Amniotic epithelial cell (primary cell): ENCODE measurements around the gene THTPA.

DNA sequence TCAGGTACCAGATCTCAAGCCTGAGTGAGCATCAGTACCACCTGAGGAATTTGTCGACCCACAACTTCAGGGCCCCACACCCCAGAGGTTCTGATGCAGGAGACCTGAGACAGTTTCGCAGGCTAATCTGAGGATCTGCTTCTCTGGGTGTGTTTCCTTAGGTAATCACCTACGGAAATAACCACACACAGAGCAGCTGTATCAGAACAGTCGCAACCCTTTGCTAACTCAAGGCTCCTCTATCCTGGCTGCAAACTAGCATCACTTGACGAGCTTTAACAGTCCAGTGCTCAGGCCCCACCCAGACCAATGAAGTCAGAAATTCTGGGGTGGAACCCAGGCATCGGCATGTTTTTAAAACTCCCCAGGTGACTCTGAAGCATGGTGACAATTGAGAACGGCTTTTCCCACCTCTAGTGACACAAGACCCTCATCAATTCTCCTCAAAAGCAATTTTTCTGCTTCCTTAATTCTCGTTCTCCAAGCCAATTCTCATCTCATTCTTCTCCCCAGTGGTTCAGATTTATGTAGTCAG, 20.7 kb downstream of the SLC7A7 start:
- RRBS: no CpG with 5 or more reads among the region's 8 CpGs

- RRBS: no CpG with 5 or more reads among the region's 11 CpGs
Observed at GRCh38 chr14:22819102-22820089, 4.2 kb upstream of the SLC7A7 start.

DNA sequence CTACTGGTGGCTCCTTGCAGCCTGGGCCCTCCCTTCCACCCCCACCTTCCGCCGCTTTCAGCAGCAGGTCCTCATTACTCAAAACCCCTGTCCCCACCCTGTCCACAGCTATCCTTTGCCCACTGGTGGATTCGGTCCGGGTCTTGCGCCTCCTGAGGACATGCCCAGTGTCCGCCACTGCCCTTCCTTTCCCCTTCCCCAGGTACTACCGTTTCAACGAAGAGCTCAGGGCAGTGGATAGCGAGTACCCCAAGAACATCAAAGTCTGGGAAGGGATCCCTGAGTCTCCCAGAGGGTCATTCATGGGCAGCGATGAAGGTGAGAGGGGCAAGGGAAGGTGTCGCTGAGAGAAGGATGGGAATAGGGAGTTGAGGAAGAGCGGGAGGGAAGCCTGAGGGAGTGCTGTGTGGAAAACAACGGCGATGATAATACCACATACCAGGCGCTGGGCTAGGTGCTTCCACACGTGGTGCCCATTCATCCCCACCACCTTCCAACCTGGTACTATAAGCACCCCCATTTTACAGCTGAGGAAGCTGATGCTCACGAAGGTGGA, 8.7 kb downstream of the MMP14 start:
- RRBS: no CpG with 5 or more reads among the region's 17 CpGs

- RRBS: no CpG with 5 or more reads among the region's 13 CpGs
Observed at GRCh38 chr14:22928068-22928803, 940 bp downstream of the PRMT5 start.

- RRBS: no CpG with 5 or more reads among the region's 3 CpGs
Observed at GRCh38 chr14:23008815-23009284, 1.1 kb downstream of the C14orf93 start.

- RRBS: no CpG with 5 or more reads among the region's 9 CpGs
Observed at GRCh38 chr14:23123306-23123977, 4.4 kb upstream of the CEBPE start.

DNA sequence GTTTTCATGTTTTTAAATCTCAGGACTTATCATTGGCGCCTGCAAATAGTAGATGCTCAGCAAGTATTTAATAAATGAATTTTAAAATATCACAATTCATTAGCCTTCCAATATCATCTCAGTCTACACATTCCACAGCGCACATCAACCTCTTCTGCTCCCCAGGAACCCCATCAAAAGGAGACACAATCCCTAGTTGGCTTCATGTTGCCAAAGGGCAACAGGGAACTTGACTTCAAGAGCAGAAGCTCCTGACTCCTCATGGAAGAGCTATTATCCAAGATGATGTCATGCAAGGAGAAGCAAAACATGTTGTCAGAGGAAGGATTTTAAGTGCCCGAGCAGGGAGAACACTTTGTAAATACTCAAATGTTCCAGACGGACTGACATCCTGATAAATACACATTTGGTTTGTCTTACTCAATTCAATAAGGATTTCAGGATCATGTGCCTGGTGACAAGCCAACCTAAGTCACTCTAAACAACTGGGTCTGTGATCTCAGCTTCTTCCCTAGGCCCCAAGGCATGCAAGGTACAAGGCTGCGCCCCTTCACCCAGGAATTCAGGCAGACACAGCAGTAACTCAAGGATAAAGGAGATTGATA, 26.6 kb upstream of the CEBPE start:
- RRBS: no CpG with 5 or more reads among the region's 5 CpGs

DNA sequence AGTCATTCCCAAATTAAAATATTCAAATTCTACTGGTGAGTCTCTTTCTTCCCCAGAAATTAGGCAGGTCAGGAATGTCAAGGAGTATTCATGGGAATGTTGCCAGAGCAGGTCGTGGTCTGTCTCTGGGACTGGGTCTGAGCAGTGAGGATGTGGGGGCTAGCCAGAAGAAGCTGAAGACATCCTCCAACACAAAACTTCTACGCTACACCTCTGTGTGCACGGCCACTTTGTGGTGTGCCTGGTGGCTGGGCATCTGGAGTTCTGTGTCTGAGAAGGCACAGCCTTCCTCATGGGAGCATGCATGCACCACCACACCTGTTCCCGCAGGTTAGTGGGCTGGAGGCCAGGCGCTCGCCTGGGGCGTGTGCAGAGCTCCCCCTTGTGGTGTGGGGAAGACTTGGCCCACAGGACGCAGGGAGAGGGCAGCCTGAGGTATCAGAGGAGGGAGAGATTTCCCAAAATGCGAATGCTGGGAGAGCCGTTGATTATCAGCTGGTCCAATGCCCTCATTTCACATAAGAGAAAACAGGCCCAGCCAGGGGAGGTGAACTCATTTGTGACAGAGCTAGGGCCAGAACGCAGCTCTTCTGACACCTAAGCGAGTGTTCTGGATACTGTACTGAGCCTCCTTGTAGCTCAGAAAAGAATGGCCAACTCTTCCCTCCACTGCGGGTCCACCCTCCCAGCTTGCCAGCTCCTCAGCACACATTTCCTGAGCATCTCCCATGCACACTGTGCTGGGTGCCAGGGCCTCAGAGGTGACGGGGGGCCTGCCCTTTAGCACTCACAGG, 3.1 kb downstream of the CMTM5 start:
- RRBS: no CpG with 5 or more reads among the region's 14 CpGs

- RRBS: no CpG with 5 or more reads among the region's 19 CpGs
Observed at GRCh38 chr14:23409892-23410748, 2.0 kb upstream of the MYH6 start.

DNA sequence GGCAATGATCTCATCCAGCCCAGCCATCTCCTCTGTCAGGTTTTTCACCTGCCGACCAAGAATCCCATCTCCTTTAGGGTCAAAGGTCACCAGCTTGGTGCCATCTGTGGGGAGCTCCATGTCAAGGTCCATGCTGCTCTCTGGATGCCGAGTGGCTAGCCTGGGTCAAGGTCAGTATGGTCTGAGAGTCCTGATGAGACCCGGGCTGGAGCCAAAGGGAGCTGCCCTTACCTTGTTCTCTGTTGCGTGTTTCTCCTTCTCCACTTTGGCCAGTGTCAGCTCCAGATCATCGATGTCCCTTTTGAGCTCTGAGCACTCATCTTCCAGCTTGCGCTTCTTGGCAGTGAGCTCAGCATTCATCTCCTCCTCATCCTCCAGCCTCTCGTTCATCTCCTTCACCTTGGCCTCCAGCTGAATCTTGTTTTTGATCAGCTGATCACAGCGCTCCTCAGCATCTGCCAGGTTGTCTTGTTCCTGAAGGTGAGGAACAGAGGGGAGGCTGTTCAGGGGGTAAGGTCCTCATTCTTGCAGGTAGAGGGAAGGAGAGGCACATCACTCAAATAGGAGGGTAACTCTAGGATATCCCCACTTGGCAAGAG, 11.7 kb downstream of the MYH7 start:
- RRBS: no CpG with 5 or more reads among the region's 8 CpGs

DNA sequence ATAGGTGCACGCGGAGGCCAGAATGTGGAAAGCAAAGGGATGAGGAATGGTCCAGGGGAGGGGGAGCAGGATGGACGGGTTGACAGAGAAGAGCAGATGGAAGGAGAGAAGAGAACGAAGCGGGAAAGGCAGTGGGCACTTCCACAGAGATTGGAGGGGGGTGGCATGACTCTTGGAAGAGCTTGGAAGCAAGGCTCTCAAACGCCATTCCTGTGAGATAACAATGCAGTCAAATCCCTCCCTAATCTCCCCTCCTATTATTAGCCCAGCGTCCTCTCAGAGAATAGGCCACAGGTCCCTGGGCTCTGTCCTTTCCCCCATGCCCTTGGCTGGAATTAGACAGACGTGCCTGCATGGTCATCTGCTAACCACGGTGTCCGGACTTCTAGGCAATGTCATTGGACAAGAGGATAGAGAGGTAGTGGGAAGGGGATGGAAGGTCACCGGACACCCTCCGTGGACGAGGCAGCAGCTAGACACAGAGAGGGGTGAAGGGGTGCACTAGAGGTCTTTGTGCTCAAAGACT, 7.9 kb upstream of the MYH7 start:
- RRBS: no CpG with 5 or more reads among the region's 13 CpGs

GRCh38 chr14:23524809-23525381, 26.7 kb downstream of the ZFHX2 start:
- RRBS: no CpG with 5 or more reads among the region's 19 CpGs

GRCh38 chr14:23555612-23556649, at the start of gene THTPA:
THTPA (plus strand) TSS chr14:23556271.
- RRBS: 1% methylated on average over 5 of the region's 66 CpGs

GRCh38 chr14:23556657-23557192, 654 bp downstream of the THTPA start:
- RRBS: no CpG with 5 or more reads among the region's 14 CpGs

- RRBS: no CpG with 5 or more reads among the region's 7 CpGs
Observed at GRCh38 chr14:23559864-23560645, 4.0 kb downstream of the THTPA start.

- RRBS: 2% methylated on average over 20 of the region's 42 CpGs
Observed at GRCh38 chr14:24113820-24114547, 593 bp upstream of the DCAF11 start.

DNA sequence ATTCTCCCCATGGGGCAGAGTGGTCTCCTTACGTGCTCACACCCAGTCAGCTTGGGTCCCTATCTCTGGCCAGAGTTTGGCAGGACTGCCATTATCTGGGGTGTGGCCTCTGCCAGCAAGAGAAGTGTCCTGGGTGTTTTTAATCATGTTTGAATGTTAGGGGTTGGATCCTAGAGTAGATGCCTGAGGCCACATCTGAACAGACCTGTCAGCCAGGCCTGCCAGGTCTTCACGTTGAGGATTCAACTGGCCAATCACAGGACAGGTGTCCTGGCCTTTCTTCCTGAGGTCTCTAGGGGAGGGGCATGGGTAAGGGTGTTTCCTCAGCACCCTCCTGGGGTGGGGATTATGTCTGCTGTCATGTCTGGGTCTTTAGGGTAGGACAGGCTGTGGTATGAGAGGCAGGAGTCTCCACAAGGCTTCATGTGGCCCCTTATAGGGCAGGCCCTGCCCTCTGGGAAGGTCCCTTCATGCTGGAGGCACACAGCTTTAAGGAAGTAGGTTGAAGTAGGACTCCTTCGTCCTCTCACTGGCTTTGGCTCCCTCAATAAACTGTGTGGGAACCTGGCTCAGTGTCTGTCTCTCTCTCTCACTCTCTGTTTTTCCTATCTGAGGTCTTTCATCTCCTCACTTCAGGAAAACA, 6.9 kb upstream of the FITM1 start:
- RRBS: no CpG with 5 or more reads among the region's 3 CpGs

- RRBS: no CpG with 5 or more reads among the region's 9 CpGs
Observed at GRCh38 chr14:24233137-24233346, 313 bp downstream of the GMPR2 start.

- RRBS: no CpG with 5 or more reads among the region's 13 CpGs
Observed at GRCh38 chr14:24268547-24269351, 2.6 kb downstream of the RABGGTA start.

DNA sequence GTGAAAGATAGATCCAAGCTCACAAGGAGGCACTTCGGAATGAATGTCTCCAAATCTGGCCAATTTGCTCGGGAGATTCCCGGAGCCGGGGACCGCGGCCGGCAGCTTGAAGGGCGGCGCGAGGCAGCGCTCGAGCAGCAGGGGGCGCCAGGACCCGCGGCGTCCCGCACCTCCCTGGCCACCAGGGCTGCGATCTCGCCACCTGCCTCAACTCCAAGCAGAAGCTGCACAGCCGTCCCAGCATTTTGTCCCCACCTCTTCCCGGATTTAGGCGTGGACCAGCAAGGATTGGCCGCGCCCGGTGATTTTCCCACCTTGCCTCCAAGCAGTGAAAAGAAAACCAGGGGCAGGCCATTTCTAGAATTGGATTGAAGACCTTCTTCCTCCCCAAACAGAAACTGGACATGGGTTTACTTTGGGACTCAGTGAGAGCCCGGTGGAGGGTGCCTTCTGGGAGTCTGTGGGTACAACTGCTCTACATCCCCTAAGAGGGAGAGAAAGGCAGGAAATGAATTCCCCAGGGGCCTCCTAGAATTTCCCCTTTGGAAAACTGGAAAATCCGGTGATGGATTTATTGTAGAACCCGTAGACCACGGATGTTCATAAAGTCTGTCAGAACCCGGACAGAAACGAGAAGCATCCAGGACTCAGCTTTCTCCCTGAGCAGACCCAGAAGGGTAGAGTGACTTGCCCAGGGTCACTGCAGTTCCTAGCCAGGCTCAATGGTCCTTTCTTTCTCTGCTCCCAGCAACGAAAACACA, 1.0 kb downstream of the ADCY4 start:
- RRBS: 3% methylated on average over 4 of the region's 32 CpGs